H4 (cell line): ENCODE measurements around a stretch of chr16.

- RAMPAGE, long total RNA: no peak
These were observed 44.9 kb upstream of the USP7 start for GRCh38 chr16:9008424-9009164.

DNA sequence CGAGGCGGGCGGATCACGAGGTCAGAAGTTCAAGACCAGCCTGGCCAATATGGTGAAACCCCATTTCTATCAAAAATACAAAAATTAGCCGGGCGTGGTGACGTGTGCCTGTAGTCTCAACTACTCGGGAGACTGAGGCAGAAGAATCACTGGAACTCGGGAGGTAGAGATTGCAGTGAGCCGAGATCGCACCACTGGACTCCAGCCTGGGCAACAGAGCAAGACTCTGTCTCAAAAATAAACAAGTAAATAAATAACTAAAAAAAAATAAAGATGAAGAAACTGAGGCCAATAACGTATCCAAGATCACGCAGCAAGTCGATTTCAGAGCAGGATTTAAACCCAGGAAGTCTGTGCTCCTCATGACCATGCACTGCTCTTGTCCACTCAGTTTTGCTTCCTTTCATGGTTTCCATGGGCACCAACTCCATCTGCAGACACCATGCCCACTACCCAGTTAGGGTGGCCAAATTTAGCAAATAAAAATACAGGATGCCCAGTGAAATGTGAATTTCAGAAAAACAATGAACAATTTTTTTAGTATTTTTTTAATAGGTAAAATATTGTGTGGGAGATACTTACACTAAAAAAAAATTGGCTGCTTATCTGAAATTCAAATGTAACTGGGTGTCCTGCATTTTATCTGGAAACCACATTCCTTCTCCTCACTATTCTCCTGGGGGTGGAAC is 40.1 kb upstream of the HAPSTR1 start:
- RAMPAGE, long total RNA: no peak

GRCh38 chr16:9116508-9117493 is 25.4 kb downstream of the HAPSTR1 start:
- RAMPAGE, long total RNA: no peak

DNA sequence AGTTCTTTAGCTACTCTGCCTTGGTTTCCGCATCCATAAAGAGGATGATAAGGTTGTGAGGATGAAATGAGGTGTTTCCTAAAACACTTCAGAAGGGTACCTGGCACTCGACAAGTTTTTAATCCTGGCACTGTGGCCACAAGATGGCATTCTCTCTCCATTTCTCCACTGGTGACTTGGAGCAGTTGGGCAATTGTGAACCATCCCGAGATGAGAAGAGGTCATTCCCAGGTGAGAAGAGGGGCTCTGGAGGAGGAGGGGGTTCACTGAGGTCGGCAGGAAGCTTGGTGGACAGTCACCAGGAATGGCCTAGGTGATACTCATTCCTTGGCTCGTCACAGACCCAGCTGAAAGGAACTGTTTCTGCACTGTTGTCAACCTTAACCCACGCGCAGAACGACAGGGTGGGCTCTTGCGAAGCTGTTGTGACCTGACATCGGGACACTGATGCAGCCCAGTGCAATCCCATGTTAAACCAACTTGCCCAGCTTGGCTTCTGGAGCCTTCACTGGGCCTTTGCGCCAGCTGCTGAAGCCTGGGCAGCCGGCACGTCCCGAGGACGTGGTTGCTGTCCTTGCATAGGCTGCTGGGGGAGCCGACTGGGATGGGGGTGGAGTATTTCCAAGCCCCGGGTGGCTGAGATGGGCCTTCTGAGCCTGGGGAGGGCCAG is 34.0 kb downstream of the HAPSTR1 start:
- RAMPAGE, long total RNA: no peak

GRCh38 chr16:9369981-9370570 is 278.6 kb downstream of the HAPSTR1 start:
- RAMPAGE, long total RNA: no peak

GRCh38 chr16:9797160-9797711 is 385.0 kb downstream of the GRIN2A start:
- RAMPAGE, long total RNA: no peak

GRCh38 chr16:10598166-10598581 is 17.8 kb upstream of the EMP2 start:
- RAMPAGE, long total RNA: no peak

GRCh38 chr16:10601029-10602120 is 21.0 kb upstream of the EMP2 start:
- RAMPAGE, long total RNA: no peak

DNA sequence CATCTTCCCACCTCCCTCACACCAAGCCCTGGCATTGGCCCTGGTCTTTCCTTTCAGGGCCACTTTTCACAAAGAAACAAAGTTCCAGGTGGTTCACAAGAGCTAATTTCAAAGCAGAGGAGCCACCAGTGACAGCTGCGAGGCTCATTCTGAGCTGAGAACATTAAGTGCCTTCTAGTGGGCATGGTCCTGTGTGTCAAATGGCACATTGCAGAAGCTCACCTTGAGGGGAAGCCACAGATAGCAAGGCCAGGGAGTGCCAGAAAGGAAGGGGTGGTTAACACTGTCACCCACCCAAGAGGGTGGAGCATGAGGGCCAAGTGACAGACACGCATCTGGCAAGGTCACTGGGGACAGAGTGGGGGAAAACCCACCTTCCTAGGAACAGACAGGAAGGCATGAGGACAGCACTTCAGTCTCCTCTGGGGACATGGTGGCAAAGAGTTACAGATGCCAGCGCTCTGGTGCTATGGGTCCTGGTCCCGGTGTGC is 22.1 kb downstream of the NUBP1 start:
- RAMPAGE, long total RNA: no peak

GRCh38 chr16:10888487-10889083 is 11.6 kb downstream of the CIITA start:
- RAMPAGE, long total RNA: no peak

DNA sequence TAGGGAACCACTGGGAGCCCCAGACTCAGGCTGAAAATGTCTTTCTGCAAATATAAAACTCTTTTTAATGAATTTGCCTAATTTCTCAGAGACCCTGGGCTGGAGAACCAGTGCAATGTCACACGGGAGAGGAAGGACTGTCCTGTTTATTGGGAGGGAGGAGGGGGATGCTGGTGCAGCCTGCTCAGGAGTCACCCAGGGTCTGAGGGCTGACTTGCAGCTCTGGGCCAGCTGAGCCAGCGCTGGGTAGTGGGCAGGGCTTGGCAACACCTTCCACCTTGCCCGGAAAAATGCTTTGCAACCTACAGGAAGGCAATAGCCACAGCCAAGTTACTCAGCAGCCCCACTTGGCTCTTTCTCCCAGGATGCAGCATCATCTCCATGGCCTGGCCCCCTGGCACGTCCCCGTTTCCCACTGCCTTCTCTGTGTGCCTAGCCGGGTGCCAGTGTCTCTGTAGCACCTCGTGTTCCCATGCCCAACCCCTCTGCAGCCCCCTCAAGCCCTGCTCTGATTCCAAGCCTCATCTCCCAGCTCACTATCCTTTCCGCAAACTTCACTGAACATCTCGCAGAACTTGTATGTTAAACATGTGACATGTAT is 12.5 kb downstream of the DEXI start:
- RAMPAGE, long total RNA: no peak

- RAMPAGE, long total RNA: no peak
These were observed 458 bp upstream of the DEXI start for GRCh38 chr16:10942727-10943125.

DNA sequence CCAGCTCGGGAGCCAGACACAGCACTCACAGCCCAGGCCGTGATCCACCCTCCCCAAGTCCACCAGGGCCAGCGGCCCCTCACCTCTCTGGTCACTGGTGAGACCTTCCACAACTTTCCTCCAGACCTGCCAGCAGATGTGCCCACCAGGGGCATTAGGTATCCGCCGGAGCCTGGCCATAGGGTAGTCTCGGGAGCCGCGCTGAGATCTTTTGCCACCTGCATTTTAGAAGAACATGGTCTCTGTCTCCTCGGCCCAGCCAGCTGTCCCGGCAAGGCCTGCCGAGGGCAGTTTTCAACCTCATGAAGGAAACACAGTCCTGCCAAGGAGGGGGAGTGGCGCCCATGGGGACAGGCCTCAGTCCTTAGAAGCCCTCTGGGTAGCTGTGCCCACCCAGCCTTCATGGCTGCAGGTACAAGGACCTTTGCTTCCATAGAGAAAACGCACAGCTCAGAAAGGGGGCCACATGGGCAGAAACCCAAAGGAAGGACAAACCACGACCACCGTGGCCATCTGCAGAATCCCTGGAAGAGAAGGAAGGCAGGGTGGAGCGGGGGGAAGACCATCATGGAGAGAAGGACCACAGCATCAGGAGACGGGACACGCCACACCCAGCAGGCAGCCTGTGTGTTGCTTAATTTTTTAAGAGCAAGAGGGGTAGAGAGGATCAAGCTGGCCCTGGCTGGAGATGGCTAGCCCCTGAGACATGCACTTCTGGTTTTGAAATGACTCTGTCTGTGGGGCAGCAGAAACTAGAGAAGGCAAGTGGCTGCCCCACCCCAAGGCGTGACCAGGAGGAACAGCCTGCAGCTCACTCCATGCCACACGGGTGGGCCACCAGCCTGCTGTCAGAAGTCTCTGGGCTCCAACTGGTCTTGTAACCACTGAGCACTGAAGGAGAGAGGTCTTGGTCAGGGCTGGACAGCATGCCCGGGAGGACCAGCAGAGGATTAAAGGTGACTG is 75.8 kb downstream of the SOCS1 start:
- RAMPAGE, long total RNA: no peak

- RAMPAGE, long total RNA: no peak
These were observed 5.9 kb downstream of the SOCS1 start for GRCh38 chr16:11249733-11250958.

DNA sequence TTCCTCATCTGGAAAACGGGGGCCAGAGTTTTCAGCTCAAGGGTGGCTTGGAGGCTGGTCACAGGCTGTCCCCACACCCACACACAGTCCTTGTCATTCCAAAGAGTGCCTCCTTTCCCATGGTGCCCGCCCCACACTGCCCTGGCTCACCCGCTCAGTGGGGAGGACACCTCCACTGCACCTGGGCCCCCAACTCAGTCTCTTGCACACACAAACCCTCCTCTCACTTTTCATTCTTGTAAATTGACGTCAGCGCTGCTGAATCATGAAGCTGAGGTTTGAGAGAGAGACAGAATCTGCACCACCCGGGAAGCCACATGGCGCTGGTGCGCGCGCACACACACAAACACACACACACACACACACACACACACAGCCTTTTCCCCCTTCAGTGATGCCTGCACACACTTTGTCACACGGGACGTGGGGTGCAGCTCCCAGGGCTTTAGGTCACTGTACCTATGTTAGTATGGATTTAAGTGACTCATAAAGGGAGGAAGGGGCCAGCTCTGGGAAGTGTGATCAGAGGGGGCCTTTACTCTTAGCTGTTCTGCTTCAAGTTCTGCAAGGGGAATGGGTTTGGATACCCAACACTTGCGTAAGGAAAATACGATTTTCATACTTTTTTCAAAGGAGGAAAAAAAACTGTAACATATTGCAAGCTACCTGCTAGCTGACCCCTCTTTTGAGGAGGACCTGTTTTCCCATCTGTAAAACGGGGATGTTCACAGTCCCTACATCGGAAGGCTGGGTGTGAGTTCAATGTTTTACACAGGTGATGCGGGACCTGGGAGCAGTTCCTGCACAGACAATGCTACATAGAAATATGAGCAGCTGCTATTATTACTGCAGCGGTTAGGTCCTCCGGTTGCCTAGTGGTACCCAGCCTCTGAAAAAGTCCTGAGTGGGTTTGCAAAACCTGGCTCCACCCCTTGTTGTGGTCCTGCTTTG is 3.8 kb downstream of the SOCS1 start:
- RAMPAGE, long total RNA: no peak

GRCh38 chr16:11263860-11264184 is 5.3 kb downstream of the TNP2 start:
- RAMPAGE, long total RNA: no peak

- RAMPAGE, long total RNA: no peak
These were observed 28.8 kb upstream of the PRM1 start for GRCh38 chr16:11309737-11310436.

GRCh38 chr16:11396218-11396662 is 51.0 kb downstream of the RMI2 start:
- RAMPAGE, long total RNA: no peak

DNA sequence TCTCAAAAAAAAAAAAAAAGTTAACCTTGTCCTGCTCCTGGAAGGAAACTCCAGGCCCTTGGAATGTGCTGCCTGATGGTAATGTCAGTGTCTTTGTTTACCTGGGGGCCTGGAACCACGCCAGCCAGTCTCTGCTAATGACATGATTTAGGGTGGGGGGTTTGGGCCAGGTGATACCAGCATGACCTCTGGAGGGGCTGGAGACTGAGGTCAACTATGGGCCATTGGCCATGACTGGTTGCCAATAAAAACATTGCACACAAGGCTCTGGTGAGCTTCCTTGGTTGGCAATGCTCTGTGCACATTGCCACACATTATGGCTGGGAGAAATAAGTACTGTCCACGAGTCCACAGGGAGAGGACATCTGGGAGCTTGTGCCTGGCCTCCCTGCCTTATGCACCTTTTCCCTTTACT is 7.2 kb upstream of the ENSG00000188897 start:
- RAMPAGE, long total RNA: no peak

- RAMPAGE, long total RNA: no peak
These were observed 18.3 kb upstream of the ENSG00000188897 start for GRCh38 chr16:11545333-11545823.